Mammary epithelial cell (primary cell): ENCODE measurements around a stretch of chr4.

GRCh38 chr4:131727307-131727660 lies 1421.8 kb upstream of the PCDH10 start:
- CAGE, long polyA plus RNA: no peak
- RRBS: no CpG with 5 or more reads among the region's 37 CpGs

GRCh38 chr4:133147732-133148286 lies 1.3 kb upstream of the PCDH10 start:
- CAGE, long polyA plus RNA: no peak
- RRBS: no CpG with 5 or more reads among the region's 30 CpGs

DNA sequence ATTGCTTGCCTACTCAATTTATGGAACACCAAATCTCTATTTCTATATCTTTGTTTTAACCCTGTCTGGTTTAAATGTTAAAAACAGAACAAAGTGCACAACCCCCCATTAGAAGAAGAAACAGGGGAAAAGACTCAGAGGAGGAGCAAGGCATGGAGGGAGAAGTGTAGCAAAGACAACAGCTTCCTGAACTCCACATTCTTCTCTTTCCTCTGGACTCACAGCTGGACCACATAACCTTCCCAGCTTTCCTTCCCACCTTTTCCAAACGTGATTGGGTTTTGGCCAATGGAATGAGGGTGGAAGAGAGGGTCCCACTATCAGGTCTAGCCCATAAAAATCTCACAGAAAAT lies 267.2 kb downstream of the PABPC4L start:
- CAGE, long polyA plus RNA: no peak
- RRBS: no CpG with 5 or more reads among the region's 1 CpG

DNA sequence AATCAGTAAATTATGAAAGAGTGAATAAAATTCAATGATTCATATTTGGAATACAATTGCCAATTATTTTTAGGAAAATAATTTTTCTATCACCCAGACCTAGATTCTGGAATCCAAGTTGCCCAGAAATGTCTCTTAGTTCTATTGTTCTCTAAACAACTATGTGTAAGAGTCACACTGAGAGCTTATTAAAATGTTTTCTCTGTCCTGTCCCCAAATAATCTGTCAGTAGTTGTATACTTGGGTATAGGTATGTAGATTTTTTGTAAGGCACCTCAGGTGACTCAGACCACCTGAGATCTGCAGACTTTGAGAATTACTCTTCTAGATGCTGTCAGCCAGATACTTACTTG lies 1138.7 kb downstream of the PCDH18 start:
- CAGE, long polyA plus RNA: no peak

DNA sequence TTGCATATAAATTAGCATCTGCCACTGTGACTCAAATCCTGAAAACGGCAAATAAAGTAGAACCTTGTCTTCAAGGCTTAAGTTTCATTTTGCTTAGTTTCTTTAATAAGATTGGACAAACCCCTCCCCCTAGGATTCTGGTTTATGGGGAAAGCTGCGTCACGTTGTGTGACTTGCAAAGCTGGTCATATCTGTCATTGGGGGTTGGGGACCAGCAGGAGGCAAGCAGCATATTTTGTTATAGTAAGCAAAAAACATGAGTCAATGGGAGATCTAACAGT lies 407.3 kb downstream of the PCDH18 start:
- CAGE, long polyA plus RNA: no peak
- RRBS: no CpG with 5 or more reads among the region's 3 CpGs

DNA sequence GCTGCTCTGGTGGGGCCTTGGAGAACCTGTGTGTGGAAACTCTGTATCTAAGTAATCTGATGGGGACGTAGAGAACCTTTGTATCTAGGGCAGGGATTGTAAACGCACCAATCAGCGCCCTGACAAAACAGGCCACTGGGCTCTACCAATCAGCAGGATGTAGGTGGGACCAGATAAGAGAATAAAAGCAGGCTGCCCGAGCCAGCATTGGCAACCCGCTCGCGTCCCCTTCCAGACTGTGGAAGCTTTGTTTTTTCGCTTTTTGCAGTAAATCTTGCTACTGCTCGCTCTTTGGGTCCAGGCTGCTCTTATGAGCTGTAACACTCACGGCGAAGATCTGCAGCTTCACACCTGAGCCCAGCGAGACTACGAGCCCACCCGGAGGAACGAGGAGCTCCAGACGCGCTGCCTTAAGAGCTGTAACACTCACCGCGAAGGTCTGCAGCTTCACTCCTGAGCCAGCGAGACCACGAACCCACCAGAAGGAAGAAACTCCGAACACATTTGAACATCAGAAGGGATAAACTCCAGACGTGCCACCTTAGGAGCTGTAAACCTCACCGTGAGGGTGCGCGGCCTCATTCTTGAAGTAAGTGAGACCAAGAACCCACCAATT lies 299.2 kb downstream of the SLC7A11 start:
- CAGE, long polyA plus RNA: no peak
- RRBS: no CpG with 5 or more reads among the region's 26 CpGs

GRCh38 chr4:138199378-138200249 lies 42.5 kb downstream of the SLC7A11 start:
- CAGE, long polyA plus RNA: no peak
- RRBS: no CpG with 5 or more reads among the region's 7 CpGs

DNA sequence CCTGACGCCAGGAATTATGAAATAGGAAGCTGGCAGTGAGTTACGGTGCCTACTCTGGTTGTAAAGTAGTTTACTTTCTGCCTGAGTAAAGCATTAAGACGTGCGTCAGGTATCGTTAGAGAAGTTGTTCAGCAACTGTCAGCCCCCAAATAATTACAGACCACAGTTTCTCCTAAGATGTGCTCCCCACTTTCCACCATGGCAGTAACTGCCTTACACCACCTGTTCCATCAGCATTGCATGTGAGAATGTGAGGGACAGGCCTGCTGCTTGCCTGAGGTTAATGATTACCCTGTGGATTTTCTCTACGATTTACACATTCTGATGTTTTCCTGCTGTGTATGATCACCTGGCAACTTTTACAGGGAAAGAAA lies 92.3 kb upstream of the SLC7A11 start:
- CAGE, long polyA plus RNA: no peak
- RRBS: no CpG with 5 or more reads among the region's 6 CpGs

DNA sequence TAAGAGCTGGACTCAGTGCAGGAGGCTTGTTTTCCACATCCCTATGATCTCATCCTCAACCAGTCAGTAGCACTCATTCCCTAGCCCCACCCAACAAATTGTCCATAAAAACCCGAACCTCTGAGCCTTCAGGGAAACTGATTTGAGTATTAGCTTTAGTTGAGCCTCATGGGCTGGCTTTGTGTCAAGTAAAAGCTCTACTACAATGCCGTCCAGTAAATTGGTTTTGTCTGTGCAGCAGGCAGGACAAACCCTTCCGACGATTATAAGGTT lies 7.8 kb upstream of the NOCT start:
- CAGE, long polyA plus RNA: no peak
- RRBS: no CpG with 5 or more reads among the region's 4 CpGs

GRCh38 chr4:139035372-139036340 lies 20.1 kb downstream of the NOCT start:
- CAGE, long polyA plus RNA: no peak
- RRBS: no CpG with 5 or more reads among the region's 8 CpGs

DNA sequence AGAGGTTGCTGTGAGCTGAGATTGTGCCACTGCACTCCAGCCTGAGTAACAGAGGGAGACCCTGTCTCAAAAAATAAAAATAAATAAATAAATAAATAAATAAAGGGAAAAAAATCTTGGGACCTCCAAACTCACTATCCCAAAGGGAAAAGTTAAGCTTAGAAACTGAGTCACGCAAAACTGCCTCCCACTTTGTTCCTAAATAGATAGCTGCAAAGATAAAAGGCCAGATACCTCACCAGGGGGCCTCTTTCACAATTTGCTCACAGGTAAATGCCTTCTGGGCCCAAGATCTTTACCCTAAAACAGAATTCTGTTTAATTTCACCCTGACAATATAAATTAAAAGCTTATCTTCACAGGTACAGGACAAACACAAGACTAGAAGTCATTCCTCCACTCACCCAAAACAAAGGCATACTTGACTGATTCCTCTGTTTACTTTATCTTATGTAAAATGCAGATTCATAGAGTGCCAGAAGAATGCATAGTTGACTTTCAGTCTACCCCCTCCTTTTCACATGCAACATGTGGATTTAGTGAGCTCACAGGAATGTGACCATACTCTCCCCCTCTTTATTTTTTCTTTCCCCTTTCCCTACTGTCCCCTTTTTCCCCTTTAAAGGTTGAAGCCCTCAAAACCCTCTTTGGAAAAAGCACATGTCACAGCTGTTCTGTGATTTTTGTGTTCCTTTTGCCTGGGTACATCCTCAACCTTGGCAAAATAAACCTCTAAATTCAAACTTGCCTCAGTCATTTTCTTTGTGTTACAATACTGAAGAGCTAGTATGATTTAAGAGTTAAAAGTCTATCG lies 23.4 kb downstream of the ELF2 start:
- CAGE, long polyA plus RNA: no peak
- RRBS: no CpG with 5 or more reads among the region's 2 CpGs

DNA sequence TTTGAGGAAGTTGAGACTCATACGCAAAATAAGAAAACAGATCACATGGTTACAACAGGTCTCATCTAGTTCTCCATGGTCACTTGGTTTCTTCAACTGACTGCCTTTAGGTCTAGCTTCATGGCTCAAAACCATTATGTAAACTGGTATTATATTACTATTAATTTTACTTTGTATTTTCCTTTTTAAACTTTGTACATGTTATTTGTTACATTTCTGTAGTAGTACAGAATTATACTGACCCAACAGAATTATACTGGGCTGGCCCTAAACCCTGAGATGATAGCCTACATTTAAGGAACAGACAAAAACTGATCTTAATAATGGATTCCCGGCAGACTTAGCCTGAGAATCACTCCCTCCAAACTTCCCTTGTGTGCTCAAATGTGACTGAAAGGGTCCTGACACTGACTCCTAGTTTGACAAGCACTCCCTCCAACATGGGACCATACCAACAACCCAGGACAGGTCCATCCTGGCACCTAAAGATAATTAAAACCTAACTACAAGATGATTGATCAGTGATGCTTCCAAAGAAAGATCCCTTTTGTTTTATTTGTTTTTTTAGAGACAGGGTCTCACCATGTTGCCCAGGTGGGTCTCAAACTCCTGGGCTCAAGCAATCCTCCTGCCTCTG lies 8.7 kb downstream of the ELF2 start:
- CAGE, long polyA plus RNA: no peak
- RRBS: no CpG with 5 or more reads among the region's 2 CpGs

DNA sequence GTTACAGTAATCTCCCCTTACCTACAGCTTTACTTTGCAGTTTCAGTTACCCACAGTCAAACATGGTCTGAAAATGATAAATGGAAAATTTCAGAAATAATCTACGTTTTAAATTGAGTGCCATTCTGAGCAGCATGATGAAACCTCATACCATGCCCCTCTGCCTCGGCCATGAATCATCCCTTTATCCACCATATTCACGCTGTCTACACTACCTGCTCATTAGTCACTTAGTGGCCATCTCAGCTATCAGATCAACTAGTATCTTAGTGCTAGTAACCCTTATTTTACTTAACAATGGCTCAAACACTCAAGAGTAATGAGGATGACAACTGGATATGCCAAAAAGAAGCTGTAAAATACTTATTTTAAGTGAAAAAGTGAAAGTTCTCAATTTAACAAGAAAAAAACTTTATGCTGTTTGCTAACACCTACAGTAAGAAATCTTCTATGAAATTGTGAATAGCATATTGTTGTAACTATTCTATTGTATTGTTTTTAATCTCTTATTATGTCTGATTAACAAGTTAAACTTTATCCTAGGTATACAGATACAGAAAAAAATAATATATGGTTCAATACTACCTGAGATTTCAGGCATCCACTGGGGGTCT lies 4.7 kb downstream of the ELF2 start:
- CAGE, long polyA plus RNA: no peak
- RRBS: no CpG with 5 or more reads among the region's 3 CpGs

DNA sequence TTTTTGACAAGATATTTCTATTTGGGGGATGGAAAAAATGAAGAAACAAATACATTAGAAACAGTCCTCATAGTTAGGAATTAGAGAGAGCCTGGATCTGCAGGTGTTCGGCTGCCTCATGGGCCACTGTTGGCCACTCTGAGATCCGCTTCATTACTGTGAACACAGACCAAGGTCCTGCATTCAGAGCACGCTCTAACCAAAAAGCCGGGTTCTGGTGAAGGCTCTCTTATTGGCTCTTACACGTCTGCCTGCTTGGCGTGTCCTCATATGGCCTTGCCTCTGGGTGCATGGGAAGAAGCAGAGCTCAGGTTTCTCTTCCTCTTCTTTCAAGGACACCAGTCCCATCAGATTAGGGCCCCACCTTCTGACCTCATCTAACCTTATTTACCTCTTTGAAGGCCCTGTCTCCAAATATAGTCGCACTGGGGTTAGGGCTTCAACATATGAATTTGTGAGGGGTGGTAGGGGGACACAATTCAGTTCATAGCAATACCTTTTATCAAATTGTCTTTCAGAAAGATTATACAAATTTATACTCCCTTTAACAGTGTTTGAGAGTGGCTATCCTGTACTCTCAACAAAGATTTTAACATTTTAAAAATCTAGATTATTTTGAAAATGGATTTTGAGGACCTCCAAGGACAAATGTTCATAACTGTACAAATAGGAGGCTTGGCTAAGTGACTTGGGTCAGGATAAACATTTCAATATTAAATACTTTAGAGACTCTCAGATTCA lies 37.1 kb upstream of the ELF2 start:
- CAGE, long polyA plus RNA: no peak
- RRBS: no CpG with 5 or more reads among the region's 7 CpGs

DNA sequence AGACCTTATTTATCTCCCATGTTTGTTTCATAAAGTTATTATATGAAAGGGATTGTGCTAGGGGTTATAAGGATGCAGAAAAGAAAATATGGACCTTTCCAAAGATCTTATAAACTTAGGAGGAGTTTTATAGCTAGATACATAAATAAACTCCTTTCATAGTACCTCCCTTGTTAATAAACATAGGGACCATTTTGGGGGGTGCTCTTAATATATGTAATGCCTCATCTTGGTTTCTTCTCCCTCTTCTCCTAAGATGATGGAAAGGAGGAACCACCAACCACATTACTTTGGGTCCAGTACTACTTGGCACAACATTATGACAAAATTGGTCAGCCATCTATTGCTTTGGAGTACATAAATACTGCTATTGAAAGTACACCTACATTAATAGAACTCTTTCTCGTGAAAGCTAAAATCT lies 54.9 kb upstream of the NDUFC1 start:
- CAGE, long polyA plus RNA: no peak
- RRBS: no CpG with 5 or more reads among the region's 1 CpG

- CAGE, long polyA plus RNA: no peak
- RRBS: no CpG with 5 or more reads among the region's 24 CpGs
These were observed 319 bp downstream of the RAB33B start for GRCh38 chr4:139454254-139454625.

GRCh38 chr4:139463537-139464222 lies 9.8 kb downstream of the RAB33B start:
- CAGE, long polyA plus RNA: no peak
- RRBS: no CpG with 5 or more reads among the region's 6 CpGs

- CAGE, long polyA plus RNA: no peak
- RRBS: 21% methylated on average over 18 of the region's 53 CpGs
These were observed 70.0 kb downstream of the MGST2 start for GRCh38 chr4:139735450-139736183.

GRCh38 chr4:139762434-139763180 lies 97.0 kb downstream of the MGST2 start:
- CAGE, long polyA plus RNA: no peak
- RRBS: no CpG with 5 or more reads among the region's 9 CpGs

DNA sequence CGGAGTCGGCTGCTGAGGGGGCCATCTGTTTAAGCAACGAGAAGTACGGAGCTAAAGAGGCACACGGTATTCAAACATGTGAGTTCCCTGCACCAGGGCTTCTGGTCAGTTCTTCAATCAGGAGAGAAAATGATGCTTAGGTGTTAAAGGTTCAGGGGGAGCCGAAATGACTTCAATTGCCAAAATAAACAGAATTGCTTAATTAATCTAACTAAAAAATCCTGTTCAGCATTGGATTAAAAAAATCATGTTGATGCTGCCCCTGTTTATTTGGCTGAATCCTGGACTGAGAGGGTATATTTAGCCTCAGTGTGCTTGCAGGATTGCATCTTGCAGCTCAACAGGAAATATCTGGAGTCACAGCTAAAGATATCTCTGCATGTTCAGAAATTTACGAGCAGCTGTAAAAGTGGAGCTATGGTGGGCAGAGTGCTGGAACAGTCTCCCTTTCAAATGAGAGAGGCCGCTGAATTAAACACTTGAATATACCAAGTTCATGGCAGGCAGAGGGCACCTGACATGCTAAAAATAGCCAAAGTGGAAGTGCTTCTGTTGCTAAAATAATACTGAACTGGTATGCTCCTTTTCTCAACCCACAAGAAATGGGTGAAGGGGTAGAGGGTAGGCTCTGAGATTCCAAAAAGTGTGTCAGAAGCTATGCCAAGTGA lies 97.9 kb downstream of the MGST2 start:
- CAGE, long polyA plus RNA: no peak
- RRBS: no CpG with 5 or more reads among the region's 8 CpGs